AG04449 (cell line): ENCODE results near the genes RSPRY1 and DOK4.

DNA sequence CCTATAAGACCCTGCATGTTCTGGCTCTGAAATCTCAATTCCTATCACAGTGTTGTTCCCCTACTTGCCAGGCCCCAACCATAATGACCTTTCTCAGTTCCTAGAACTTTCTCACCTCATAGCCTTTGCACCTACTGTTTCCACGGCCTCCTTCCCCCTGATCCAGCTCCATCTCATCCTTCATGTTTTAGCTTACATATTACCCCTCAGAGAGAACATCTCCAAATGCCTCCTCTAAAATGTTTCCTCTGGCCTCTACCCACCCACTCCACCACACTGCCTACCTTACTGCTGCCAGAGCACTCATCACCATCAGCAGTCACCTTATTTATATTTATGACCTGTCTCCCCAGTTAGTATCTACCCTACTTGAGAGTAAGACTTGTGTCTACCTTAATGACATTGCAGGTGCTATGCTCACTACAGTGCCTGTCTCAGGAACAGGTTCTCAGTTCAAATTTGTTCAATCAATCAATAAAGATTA, 41.3 kb downstream of the AMFR start:
- RRBS = no CpG with 5 or more reads among the region's 1 CpG

DNA sequence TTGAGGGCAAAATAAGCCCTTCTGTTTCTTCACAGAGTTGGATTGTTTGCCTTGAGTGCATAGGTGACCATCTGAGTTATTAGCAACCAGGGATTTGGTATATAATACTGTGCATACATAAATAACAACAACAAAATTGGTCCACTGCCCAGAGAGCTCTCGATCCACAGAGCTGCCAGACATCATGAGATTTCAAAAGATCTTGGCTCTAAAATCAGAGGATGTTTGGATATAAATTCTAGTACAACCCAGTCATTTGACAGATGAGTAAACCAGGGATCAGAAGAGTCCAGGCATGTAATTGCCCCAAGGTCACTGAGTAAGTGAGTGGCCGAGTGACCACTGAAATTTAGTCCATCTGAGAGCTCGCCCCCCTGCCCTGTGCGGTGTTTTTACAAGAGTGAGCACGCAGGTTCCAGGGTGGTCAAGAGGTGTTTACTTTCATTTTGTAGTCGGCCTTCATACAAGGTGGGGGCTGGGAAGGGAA, 1.8 kb upstream of the MT2A start:
- RRBS = no CpG with 5 or more reads among the region's 6 CpGs

DNA sequence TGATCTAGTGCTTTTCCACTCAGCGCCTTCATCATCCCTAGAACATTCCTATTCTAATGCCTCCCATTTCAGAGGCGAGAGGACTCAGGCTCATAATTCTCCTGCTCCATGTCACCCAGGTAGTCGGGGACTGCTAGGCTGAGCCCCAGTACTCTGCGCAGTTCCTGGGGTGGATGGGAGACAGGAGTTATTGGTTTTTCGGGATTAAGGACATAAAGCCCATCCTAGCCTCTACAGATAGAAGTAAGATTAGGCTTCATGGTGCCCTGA, 351 bp downstream of the MT1A start:
- RRBS = no CpG with 5 or more reads among the region's 5 CpGs

- RRBS = 4% methylated on average over 2 of the region's 34 CpGs
These were observed 4.9 kb downstream of the MT1A start for GRCh38 chr16:56643301-56643836.

GRCh38 chr16:56743545-56744303, 13.8 kb downstream of the NUP93 start:
- RRBS = no CpG with 5 or more reads among the region's 7 CpGs

- RRBS = no CpG with 5 or more reads among the region's 7 CpGs
These were observed 50.2 kb upstream of the SLC12A3 start for GRCh38 chr16:56814649-56815264.

- RRBS = no CpG with 5 or more reads among the region's 6 CpGs
These were observed 16.1 kb upstream of the HERPUD1 start for GRCh38 chr16:56915765-56916264.

DNA sequence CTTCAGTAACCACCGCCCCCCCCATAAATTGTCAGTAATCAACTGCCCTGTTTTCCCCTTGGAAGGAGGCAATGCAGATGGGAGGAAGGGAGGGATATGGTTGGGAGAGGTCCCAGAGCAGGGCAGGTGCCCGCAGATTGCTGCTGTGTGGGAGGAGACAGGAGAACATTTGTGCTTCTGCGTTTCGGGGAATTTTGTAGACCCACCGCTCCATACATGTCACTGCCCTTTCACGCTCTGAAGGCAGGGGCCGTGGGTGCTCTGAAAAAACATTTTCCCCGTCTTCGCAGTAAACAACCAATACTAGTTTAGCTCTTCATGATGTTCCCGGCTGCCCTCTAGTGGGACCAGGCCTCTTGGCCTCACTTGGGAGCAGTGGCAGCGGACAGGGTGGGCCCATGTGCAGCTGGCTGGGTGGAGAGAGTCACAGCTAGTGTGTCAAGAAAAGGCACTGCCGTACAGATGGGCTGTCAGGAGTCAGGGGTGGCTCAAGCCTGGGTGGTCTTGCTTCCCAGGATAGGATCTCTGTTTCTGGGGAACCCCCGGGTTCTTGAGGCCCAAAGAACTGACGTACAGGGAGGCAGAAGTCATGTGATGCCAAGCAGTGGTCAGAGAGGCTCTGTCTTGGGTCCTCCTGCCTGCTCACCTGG, 46.6 kb upstream of the CPNE2 start:
- RRBS = no CpG with 5 or more reads among the region's 14 CpGs

DNA sequence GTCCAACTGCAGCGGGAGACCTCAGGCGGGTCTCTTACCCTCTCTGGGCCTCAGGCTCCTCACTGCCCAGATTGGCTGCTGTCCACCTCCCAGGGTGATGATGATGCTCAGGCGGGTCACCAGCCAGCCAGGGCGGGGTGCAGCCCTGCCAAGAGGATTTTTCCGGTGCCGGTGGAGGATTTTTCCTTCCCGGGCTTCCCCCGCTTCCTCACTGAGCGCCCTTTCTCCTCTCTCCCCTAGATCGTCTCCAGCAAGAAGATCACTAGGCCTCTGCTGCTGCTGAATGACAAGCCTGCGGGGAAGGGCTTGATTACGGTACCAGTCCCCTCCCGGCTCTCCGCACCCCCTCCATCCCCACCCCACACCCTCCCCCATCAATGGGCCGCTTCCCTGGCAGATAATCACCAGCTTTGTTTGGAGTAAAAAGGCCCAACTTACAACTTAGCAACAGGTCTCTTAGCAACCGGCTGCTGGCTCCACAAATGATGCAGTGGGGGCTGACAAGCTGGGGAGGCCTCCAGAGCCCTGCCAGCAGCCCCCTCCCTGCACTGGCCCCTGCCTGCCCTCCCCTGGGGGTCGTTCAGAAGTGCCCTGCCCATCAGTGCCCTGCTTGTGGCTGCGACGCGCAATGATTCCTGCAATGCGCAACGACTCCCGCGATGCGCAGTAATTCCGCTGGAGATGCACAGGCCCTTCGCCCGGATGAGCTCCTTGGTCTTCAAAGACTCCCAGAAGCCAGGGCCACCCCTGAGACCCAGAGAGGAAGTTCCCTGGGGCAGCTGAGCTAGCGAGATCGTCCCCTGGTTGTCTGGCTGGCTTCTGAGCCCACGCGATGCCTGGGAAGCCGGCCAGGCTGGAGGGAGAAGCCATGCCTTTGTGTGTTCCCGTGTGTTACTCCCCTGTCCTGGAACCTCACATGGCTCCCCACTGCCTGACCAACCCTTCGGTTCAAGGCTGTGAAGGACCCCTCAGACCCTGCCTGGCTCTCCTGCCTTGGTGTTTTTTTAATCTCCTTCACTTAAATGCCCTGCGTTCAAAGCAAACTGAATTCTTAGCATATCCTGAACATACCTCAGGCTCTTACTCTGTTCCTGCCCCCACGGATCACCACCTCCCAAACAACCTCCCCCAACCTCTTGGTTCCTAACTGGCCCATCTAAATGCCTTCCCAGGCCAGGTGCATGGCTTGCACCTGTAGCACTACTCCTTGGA, 23.3 kb downstream of the CPNE2 start:
- RRBS = no CpG with 5 or more reads among the region's 37 CpGs

DNA sequence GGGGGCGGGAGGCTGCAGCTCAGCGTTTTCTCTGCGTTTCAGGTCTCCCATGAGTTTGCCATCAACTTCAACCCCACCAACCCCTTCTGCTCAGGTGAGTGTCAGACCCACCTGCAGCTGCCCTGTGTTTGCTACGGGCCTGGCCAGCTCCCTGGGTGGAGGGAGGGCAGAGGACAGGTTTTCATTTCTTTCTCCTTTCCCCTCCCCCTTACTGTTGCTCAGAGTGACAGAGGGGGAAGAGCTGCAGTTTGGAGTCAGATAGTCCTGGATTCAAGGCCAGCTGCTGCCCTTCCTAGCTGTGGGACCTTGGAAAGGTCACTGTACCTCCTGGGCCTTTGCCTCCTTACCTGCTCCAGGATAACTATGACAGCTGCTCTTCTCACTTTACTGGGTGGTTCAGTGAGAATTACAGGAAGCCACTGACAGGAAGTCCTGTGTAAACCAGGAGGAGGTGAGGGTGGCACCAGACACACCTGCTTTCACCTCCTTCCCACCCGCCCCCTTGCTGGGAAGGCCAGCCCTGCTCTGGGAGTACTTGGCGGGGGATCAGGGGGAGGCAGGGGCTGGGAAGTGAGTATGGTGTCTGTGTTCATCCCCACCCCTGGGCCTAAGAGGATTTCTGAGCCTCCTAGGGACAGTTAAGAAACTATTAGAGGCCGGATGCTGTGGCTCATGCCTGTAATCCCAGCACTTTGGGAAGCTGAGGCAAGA, 42.5 kb downstream of the CPNE2 start:
- RRBS = no CpG with 5 or more reads among the region's 7 CpGs

GRCh38 chr16:57186120-57186214, 128 bp upstream of the PSME3IP1 start:
- RRBS = 1% methylated on average over 5 of the region's 7 CpGs

DNA sequence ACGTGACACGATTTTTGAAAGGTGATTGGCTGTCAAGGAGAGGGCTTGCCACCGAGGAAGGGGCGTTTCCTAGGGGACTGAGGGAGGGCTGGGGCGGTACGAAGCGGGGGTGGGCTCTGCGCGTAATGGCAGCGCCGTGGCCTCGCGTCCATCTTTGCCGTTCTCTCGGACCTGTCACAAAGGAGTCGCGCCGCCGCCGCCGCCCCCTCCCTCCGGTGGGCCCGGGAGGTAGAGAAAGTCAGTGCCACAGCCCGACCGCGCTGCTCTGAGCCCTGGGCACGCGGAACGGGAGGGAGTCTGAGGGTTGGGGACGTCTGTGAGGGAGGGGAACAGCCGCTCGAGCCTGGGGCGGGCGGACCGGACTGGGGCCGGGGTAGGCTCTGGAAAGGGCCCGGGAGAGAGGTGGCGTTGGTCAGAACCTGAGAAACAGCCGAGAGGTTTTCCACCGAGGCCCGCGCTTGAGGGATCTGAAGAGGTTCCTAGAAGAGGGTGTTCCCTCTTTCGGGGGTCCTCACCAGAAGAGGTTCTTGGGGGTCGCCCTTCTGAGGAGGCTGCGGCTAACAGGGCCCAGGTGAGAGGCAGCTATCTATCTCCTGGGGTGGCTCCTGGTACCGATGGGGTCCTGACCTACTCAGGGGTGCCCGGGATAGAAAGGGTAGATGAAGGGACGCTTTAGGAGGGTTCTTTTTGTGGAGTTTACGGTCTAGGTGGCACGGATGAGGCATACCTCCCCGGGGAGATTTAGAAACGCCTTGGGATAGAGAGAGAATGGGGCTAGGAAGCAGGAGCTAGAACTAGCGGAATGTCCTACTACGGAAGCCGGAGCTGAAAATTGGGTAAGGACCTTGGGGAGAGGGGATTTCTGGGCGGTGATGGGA, at the start of gene RSPRY1:
TSS of gene RSPRY1 (plus strand) at position 115 of the 878 bp plus-strand sequence.
- RRBS = 3% methylated on average over 9 of the region's 56 CpGs

GRCh38 chr16:57270385-57271008, 14.0 kb downstream of the PLLP start:
- RRBS = no CpG with 5 or more reads among the region's 19 CpGs

- RRBS = 2% methylated on average over 2 of the region's 12 CpGs
These were observed 16.4 kb upstream of the PLLP start for GRCh38 chr16:57300914-57301133.

DNA sequence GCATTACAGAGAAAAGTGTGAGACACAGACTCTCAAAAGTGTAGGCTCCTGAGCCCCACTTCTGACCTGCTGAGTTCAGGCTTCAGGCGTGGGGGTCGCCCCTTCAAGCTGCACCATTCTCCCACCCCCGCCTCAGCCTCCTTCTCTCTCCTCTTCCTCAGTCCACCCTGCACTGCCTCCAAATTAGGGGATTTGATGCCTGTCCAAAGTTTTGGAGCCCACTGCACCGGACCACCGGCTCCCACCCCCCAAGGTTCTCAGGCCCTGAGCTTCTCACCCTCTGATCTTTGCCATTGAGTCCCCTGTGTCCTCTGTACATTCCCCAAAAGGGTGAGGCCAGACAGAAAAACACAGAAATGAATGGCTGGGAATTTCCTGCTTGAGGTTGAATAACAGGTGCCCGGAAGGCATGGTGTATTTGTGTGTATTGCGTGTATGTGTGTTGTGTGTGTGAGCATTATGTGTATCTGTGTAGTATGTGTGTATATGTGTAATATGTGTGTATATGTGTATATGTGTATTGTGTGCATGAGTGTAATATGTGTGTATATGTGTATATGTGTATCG, 16.0 kb downstream of the CX3CL1 start:
- RRBS = no CpG with 5 or more reads among the region's 8 CpGs

DNA sequence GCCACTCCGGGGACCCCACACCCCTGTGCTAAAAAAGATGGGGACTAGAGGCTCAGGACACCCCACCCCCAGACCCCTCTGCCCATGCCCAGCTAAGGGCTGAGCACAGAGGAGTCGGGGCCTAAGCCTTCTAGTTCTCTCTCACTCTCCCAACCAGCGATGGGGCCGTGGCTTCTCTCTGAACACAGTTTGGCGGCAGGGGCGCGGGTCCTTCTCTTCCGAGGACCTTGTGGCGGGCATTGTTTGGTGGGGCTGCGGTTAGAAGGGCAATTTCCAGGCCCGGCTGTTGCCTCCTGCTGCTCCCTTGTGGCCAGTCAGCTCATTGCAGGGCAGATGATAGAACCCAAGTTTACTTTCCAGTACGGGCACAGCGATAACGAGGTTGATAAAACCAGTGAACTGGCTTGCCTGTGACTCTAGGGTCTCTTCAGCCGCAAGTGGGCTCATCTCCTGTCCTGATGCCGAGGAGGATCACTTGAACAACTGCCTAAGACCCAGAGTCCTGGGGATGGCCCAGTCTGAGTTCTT, 12.4 kb downstream of the CCL17 start:
- RRBS = no CpG with 5 or more reads among the region's 16 CpGs

- RRBS = no CpG with 5 or more reads among the region's 11 CpGs
These were observed 9.5 kb downstream of the POLR2C start for GRCh38 chr16:57471680-57472702.

DNA sequence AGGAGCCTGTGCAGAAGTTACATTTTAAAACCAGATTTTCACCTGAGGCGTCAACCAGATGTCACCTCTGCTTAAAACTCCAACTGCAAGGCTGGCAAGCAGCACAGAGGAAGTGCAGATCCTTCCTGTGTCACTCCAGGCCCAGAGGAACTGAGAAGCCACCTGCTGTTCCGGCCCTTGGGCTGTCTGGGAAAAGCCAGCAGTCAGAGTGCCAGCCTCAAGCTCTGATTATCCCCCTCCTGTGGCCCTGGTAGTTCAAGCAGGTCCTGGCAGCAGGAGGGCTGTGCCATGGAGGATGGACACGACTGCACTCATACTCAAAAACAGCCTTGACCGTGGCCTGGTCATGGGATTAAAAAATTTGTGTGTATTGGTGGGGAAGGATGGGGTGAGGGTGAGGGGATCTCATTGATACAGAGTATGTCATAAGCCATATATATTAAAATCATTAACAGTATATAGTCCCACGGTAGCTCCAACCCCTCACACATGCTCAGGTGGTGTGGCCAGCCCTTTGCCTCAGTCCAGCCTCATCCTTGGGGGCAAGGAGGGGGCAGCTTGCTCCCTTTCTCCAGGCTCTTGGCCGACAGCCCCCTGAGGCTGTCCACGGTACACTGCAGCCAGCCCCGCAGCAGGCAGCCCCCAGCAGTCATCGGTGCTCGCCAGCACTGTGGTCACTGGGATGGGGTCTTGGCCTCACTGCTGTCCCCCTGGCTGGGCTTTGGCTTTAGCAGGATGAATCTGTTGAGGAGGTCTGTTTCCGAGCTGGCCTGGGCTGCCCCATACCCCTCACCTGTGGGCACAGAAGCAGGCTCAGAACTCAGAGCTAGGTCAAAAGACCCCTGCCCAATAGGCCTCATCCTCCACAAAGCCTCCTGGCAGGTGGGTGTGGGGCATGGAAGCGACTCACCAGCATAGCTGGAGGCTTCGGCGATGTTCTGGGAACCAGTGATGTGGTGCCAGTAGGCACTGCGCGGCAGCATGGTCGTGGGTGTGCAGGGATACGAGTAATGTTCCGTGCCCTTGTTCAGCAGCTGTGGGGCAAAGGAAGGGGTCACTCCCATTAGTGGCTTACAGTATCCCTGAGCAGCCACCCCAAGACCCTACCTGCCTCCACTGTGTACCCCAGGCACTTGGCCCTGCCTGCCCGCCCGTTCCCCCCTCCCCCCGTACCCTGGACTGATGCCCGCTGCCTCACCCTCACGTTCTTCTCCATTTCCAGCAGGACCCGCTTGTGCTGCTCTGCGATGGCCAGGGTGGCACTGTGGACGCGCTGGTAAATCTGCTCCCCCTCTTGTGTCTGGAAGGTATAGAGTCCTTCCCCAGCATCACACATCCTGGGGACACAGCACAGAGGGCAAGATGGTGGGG, 10.7 kb downstream of the POLR2C start:
- RRBS = no CpG with 5 or more reads among the region's 28 CpGs

DNA sequence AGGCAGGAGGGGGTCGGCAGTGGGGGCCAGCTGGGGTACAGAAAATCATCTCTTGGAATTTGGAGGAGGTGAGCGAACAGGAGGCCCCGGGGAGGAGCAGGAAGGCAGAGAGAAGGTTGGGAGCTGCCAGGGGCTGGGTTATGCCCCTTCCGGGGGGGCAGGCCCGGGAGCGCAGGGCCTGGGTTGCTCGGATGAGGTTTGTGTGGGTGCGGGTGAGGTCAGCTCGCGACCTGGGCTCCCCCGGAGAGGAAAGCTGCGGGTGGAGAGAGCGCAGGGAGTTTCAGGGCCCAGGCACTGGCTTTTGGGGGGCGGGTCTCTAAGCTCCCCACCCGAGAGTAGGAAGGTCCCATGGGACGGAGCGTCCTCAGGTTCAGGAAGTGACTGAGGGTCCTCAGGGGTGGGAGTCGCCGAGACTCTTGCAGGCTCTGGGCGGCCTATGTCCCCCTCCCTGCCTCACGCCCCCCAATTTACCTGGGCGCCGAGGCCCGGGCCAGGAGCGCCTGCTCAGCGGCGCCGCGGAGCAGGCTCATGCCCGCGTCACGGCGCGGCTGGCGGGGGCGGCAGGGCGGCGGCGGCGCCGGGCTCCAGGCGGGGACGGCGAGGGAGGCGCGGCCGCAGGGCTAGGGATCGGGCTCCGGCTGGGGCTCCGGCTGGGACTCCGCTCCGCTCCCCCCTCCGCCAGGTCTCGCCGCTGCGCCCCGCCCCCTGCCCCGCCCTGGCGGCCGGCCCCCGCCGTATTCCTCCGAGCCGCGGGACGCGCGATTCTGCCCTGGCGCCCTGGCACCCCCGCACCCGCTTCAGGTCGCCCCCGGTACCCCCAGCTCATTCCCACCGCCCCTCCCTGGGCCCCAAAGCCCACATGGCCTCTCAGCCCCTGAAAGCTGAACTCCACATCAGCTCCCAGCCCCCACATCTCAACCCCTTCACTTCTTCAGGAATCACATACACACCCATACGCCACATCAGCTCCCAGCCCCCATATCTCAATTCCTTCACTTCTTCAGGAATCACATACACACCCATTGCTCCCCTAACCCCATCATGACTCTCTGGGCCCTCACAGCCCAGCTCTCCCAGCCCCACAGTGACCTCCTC, at the start of gene DOK4:
TSS of gene DOK4 (minus strand) at position 660 of the 1,095 bp plus-strand sequence.
- RRBS = 1% methylated on average over 52 of the region's 75 CpGs

DNA sequence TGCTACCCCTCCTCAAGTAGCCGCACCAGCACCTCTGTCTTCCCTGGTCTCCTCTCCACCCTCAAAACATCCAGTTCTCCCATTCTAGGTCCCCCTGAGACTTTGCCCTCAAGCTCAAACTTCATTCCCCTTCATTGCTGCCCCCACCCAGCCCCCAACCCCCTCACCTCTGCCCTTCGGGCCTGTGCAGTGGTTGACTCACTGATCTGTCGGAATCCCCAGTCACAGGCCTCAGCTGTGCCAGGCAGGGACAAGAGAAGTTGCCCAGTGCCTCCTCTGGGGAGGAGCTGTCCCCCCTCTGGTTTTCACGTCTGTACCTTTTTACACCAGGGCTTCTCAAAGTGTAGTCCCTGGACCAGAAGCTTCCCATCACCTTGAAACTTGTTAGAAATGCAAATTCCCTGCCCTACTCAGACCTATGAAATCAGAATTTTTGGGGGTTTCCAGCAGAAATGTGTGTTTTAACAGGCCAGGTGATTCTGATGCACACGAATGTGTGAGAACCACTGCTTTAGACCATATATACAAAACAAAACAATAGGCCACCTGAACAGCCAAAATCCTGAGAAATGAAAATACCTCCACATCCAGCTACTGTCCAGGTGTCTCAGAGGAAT, 744 bp upstream of the DOK4 start:
- RRBS = no CpG with 5 or more reads among the region's 5 CpGs